ENCODE measurements around a stretch of chr4.

GRCh38 chr4:338440-338725, 769 bp downstream of the ZNF141 start:
- PRO-cap, 2 experiments: no peak in any of the 2 experiments

GRCh38 chr4:338726-339069, 1.1 kb downstream of the ZNF141 start:
- PRO-cap, 2 experiments: no peak in any of the 2 experiments

DNA sequence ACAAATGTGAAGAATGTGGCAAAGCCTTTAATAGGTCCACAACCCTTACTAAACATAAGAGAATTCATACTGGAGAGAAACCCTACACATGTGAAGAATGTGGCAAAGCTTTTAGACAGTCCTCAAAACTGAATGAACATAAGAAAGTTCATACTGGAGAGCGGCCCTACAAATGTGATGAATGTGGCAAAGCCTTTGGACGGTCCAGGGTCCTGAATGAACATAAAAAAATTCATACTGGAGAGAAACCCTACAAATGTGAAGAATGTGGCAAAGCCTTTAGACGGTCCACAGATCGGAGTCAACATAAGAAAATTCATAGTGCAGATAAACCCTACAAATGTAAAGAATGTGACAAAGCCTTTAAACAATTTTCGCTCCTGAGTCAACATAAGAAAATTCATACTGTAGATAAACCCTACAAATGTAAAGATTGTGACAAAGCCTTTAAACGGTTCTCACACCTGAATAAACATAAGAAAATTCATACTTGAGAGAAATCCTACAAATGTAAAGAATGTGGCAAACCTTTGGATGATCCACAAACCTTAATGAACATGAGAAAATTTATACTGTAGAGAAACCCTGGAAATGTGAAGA, 35.9 kb downstream of the ZNF141 start:
- PRO-cap, 2 experiments: no peak in any of the 2 experiments

- PRO-cap, 2 experiments: no peak in any of the 2 experiments
Observed at GRCh38 chr4:472839-473223, 26.1 kb downstream of the ZNF721 start.

- PRO-cap, 2 experiments: no peak in any of the 2 experiments
Observed at GRCh38 chr4:666021-666242, 8.1 kb downstream of the ATP5ME start.

- PRO-cap, 2 experiments: no peak in any of the 2 experiments
Observed at GRCh38 chr4:679658-680069, 5.3 kb downstream of the MYL5 start.

GRCh38 chr4:708705-709217, 3.1 kb downstream of the PCGF3 start:
- PRO-cap, 2 experiments: no peak in any of the 2 experiments

DNA sequence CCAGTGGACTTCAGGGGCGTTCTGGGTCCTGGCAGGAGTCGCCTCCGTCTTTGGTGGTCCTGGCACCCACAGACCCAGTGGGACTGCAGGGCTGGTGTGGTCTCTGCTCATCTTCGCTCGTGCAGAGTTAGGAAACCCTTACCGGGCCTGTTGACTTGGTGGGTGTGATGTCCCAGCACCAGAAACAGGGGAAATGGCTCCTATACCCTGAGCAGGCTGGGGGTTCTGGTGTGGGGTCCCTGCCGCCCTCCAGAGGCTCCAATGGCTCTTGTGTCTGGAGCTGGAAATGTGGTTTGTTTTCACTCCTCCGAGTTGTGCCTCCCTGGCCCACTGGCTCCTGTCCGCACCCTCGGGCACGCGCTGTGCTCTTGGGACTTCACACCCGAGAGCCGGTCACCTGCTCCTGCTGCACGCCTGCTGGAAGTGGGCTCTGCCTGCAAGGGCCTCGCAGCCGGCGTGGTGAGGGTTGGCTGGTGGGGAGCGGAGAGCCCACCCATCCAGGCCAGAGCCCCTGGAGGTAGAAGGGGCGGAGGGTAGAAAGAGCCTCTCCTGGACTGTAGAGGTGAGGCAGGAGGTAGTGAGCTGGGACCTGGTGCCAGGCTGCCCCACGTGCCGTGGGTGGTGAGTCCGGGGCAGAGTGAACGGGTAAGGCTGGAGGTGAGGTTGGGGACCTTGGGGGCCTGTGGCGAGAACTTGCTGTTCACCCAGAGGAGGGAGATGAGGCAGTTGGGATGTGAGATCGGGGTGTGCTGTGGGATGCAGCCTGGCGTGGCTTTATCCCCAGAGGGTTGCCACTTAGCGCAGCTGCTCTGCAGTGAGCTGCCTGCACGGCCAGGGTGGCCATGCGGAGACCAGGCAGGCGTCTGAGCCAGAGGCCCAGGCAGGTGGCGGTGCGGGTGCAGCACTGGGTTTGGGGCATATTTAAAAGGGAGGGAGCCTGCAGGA, 48.6 kb downstream of the PCGF3 start:
- PRO-cap, 2 experiments: no peak in any of the 2 experiments

DNA sequence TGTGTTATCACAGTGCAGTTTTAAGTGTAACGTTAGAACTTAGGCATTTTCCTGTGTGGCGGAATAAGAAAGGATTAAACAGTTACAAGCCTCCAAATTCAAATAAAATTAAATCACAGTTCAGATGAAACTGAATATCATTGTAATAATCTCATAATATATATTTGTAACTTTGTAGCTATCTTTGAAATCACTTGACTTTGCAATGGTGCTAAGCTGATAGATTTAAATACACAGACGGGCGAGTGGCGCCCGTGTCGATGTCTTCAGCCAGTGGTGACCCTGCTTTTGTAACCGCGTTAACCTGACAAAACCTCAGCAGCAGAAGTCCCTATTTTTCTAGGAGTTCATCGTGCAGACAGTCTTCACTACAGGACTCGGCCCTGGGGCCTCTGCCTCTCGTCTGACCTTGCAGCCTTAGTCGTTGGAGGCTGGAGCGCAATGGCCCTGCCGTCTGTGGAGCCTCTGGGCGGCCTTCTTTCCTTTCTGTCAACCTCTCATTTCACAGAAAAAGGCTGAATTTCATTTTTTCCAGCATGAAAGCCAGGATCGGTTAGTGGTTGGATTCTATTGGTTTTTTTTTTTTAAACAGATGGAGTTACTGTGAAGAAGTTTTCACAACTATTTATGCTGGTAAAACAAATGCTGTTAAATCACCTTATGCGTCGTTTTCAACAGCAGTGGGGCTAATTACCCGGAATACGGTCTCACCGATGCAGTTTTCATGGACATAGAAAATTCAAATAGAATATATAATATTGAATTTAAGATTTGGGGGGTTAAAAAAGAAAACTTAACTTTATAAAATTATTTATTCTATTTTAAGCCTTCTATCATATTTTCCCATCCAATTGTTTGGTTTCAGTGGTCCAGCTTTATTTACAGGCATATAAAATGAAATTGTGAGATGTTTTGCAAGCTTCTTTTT, 57.8 kb downstream of the CPLX1 start:
- PRO-cap, 2 experiments: no peak in any of the 2 experiments

DNA sequence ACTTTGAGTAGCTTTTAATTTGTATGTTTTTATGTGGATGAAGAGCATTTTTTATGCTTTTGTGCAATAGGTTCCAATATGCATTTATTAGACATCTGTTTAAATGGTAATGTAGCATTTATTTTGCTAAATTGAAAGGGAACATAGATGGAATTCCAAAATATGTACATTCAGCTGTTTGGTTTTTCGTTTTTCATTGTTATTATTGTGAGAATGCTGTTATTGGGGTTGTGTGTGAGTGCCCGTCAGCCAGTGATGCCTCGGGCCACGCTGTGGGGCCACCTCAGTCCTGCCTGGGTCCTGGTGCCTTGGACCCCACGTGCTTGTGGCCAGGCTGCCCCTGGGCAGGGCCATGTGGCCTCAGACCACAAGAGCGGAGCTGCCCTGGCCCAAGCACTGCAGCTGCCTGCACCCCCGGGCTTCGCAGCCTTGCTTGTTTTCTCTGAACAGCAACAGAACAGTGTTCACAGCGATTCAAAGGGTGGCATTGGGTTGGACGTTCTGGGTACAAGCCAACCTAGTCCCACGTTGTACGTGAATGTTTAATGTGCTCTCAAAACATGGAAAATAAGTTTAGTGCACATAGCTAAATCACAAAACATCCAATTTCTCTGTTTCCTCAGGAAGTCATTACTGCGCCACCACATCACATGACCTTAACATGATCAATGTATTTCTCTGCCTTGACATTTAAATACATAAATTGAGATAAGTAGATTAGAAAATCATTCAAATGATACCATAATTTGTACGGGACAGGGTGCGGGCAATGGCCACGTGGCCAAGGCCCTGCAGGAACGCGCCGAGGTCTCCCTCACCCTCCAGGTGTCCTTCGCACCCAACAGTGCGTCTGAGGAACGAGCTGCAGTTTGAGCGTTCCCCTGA, 56.9 kb downstream of the CPLX1 start:
- PRO-cap, 2 experiments: no peak in any of the 2 experiments

- PRO-cap, 2 experiments: no peak in any of the 2 experiments
Observed at GRCh38 chr4:775149-776448, 50.3 kb downstream of the CPLX1 start.

GRCh38 chr4:785653-786228, 40.2 kb downstream of the CPLX1 start:
- PRO-cap, 2 experiments: no peak in any of the 2 experiments

GRCh38 chr4:909770-910180, 22.3 kb downstream of the GAK start:
- PRO-cap, 2 experiments: no peak in any of the 2 experiments

GRCh38 chr4:924861-925487, 7.1 kb downstream of the GAK start:
- PRO-cap, 2 experiments: no peak in any of the 2 experiments

DNA sequence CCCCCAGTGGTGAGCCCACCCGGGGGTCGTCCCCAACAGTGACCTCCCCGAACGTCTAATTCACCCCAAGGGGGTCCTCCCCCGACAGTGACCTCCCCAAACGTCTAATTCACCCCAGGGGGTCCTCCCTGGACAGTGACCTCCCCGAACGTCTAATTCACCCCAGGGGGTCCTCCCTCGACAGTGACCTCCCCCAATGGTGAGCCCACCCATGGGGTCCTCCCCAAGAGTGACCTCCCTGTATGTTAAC, 6.2 kb downstream of the GAK start:
- PRO-cap, 2 experiments: no peak in any of the 2 experiments

DNA sequence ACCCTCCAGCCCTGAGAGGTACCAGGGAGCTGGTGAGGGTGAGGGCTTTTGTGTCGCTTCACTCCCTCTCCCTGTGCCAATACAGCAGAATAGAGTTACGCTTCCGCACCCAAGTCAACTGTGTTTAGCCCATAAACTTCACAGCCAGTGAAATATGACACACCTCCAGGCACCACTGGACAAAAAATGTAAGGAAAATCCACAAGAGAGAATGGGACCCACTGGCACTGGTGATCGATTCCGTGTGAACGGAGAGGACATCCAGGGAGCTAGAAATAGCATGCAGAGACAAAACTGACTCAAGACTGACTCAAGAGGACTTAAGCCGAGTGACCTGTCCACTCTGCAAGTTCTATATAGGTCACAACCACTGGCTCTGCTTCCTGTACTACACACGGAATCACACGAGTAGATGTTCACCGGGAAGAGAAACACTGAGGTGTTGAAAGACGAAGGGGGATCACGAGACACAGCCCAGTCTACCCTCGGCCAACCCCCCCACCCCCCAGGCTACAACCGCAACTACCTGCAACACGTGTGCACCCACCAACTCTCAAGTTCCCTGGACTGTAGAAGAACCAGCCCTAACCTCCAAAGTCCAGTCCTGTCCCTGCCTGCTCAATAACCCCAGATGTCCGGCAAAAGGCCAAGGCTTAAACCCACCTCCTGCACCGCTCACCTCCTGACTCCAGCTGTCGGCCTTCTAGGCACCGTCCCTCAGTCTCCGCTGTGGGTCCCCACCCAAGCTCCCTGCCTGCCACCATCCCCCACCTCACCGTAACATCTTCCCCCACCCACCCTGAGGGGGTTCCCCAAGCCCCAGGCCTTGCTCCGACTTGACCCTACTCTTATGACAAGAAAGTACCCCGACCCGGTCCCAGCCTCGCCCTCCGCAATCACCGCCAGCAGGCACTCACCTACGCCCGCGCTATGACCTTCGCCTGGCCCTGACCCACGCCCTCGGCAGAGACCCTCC, 902 bp downstream of the GAK start:
- PRO-cap, 2 experiments: no peak in any of the 2 experiments

- PRO-cap, 2 experiments: no peak in any of the 2 experiments
Observed at GRCh38 chr4:968853-969261, 4.5 kb downstream of the DGKQ start.

- PRO-cap, 2 experiments: no peak in any of the 2 experiments
Observed at GRCh38 chr4:1021554-1022205, 10.3 kb downstream of the FGFRL1 start.

DNA sequence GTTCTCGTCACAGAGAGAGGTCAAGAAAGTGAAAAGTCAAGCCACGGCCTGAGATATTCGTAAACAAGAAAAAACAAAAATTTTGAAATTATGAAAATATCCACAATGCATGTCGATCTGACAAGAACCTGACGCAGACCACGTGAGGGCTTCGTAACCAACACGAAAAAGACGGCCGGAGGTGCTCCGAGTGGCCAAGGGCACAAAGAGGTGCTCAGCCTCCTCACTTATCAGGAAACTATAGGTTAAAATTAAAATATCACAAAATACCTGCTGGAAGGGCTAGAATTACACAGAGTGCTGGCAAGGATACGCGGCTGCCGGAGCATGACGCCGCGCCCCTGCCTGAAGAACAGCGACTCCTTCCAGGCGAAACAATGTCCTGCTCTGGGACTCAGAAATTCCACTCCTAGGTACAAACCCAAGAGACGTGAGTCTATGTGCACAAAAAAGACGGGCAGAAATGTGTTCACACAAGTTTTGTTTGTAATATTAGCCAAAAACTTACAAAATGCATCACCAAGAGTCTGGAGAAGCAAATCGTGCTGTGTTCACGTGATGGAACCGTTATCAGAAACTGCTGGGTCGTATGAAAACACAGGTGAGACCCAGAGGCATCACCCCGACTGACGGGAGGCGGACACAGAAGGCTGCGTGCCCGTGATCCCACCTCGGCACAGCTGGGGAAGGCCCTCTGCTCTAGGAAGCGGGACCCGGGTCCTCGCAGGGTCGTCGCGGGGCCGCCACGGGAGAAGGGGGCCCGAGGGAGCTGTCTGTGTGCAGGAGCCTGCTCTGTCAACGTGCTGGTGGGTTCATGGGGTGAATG, 27.7 kb downstream of the CTBP1 start:
- PRO-cap, 2 experiments: no peak in any of the 2 experiments

DNA sequence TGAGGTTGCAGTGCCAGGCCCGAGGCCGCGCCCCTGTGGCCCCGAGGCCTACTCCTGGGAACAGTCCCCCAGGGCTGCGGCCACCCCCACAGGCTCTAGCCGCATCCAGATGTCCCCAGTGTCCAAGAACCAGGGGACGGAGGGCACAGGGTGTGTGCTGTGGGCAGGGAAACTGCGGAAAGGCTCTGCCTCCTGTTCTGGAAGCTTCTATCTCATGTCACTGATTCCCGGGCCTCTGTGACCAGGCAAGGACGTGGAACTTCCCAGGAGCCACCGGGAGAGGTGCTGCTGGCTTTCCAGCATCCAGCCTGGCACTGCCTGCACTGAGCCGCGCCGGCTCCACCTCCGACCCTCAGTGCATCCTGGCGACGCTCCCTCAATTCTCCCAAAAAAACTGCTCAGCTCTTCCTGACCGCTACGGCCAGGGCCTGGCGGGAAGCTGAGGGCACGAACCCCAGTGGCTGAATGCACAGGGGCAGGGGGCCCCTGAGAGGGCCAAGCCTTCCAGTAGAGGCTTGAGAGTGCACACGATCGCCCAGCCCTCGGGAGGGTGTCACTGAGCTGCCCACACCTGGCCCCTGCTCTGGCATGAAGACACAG, 7.1 kb downstream of the CTBP1 start:
- PRO-cap, 2 experiments: no peak in any of the 2 experiments